Skin of body (tissue), 2 donors: ENCODE data around the genes ARHGAP31 and FSTL1.

DNA sequence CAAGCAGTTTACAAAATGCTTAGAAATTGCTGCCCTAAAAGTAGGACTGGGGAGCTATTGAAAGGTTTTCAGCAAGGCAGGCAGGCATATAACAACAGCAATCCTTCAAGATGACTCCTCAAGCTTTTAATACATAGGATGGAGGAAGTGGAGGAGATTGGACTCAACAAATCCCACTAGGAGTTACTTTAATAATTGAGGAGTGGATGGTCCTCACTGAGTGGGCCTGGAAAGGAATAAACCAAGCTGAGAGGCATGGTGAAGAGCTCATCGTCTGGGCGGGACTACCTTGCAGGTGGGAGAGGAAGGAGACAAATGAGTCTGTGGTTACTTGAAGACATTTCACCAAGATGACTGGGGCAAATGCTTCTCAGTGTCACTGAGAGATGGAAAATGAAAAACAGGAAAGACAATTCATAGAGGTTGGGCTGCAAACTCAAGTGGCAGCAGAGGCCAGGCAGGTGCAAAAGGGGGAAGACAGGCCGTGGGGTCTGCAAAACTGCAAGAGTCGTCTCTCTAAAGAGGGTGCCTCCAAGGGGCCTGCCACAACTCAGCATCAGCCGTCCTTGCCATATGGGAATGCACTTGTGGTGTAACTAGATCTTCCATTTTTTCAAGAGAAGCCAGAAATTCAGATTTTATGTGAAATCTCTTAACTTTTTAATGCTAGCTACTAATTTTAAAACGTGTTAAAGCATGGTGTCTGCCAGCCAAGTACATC is 1.5 kb upstream of the ARHGAP31 start:
- RAMPAGE, long total RNA, result no peak

DNA sequence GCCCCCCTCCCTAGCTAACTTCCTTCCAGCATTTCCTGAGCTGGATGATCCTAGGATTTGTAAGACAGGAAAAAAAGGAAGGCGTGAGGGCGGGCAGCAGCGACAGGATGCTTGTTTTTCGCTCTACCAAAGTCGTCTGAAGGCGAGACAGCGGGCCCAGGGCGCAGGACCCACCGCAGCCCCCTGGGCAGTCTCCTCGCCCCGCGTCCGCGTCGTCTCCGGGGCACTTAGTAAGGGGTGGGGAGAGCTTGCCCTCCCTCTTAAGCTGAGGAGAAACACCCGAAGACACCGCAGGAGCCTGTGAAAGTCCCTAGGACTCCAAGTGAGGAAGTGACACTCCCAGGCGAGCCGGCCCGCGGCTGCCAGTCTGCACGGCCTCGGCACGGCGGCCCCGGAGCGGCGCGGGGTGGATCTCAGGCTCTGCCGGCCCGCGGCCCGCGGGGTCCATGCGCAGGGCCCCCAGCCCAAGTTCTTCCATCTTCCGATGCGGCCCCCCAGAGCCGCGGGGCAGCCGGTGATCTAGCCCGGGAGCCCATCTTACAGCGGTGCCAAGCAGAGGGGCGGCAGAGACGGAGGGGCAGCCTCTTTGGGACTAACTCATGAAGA is at the start of gene ARHGAP31:
TSS of gene ARHGAP31 (plus strand) at position 78 of the 606 bp plus-strand sequence.
- RAMPAGE, long total RNA, result no peak

DNA sequence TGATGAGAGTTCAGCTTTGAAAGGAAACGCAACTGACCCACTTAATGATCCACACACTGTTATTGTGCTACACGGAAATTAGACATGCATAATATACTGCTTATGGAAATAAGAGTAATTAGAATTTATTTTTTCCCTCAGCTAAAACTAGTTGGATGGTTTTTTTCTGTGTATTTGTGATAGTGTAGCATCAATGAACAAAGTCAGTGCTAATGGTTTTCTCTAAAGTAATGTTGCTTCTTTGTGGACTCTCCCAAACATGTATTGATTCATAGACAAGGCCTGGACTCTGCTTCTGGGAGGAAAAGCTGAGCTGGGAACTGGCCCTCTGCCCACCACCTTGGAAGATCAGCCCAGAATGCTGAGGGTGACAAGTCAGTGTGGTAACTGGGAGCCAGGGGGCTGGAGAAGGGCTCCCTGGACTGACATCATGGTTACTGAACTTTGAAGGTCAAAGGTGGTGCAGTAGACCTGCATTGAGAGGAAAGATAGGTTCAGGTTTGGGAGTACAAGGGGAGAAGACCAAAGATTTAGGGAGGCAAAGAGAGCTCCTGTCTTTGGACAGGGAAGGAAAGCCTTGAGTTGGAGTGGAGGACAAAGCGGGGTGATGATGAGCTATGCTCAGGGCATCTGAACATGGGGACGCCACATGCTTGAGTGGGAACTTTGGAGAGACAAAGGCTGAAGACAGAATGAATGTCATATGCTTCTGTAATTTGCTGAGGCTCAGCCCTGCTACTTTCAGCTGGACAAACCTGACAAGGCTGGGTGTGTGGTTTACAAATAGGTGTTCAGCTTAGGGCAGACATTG is 3.1 kb downstream of the ARHGAP31 start:
- RAMPAGE, long total RNA, result no peak

GRCh38 chr3:119497698-119498234 is 581 bp upstream of the TIMMDC1 start:
- RAMPAGE, long total RNA, result no peak

DNA sequence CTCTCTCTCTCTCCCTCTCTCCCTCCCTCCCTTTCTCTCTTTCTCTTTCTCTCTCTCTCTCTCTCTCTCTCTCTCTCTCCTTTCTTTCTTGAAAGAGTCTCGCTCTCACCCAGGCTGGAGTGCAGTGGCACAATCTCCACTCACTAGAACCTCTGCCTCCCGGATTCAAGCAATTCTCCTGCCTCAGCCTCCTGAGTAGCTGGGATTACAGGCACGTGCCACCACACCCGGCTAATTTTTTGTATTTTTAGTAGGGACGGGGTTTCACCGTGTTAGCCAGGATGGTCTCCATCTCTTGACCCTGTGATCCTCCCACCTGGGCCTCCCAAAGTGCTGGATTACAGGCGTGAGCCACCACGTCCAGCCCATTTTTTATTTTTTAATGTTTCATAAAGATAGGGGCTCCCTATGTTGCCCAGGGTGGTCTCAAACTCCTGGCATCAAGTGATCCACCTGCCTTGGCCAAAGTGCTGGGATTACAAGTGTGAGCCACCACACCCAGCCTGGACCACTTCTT is 126.4 kb downstream of the GSK3B start:
- RAMPAGE, long total RNA, result no peak

DNA sequence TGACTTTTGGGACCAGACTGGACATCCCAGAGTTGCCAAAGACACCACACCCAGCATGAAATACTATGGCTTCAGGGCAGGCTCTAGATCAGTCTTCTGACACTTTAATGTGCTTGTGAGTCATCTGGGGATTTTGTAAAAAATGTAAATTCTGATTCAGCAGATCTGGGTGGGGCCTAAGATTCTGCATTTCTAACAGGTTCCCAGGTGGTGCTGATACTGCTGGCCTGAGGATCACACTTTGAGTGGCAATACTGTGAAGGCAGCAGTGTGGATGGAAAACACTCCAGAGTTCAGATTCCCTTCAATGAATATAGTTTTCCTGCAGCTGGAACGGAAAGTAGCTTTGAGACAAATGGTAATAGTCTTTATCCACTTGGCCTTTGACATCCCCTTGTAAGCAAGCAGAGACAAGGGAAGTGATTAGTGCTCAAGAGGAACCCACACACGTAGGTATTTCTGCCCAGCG is 51.4 kb upstream of the GSK3B start:
- RAMPAGE, long total RNA, result no peak

- RAMPAGE, long total RNA, result no peak
Measured at GRCh38 chr3:120350310-120350883, 1.2 kb upstream of the LRRC58 start.

DNA sequence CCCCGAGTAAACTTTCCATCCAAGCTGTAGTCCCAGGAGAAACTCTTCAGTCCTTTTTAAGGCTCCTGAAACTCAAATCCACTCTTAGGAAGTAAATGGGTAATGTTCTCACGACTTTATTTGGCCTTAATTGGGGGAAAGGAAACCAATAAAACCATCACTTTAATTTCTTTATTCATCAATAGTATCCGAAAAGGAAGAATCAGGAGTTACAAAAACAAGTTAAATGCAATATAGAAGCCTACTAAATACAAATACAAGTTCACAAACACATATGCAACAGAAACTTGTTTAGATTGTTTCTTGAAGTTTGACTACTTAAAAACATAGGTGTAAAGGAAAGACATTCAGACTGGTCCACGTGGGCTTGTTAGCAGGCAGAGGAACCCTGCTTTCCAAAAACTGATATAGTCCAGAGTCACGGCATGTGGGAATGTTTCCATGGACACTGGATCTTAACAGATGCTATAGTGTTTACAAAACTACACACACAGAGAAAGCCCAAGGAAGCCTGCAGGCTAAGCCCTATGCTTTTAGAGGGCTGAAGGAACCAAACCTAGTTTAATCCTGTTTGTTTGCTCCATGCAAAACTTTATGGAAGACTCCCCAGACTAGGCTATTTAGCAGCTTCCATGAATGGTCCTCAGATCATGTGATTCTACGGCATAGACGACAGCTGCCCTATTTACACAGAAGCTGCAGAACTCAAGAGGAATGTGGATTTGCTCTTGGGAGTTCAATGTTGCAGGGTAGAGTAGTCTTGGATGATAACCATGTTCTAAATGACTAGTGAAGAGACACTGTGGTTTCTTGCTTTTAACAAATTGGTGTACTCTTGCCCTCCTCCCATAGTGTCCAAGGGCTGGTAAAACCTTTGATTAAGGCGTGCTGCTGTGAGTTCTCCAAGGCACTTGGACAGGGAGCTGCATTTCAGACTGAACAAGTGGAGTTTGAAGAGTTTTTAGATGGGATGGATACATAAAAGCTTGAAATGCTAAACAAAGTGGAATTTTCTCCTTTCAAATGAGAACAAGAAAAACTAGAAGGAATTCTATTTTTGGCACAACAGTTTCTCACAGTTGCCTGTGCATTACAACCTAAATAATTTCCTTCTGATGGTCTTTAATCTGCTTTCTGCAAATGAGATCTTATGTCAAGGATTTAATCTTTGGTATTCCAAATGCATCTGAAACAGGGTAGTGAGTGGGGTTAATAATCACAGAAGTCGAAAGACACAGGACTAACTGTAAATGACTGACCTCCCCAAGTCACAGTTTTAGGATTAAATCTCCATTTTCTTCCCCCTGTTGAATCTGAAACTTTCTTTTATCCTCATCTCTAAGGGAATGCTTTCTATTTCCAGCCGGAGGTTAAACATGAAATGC is 45.5 kb upstream of the LRRC58 start:
- RAMPAGE, long total RNA, result no peak

- RAMPAGE, long total RNA, result no peak
Measured at GRCh38 chr3:120438813-120439286, 11.9 kb downstream of the FSTL1 start.

DNA sequence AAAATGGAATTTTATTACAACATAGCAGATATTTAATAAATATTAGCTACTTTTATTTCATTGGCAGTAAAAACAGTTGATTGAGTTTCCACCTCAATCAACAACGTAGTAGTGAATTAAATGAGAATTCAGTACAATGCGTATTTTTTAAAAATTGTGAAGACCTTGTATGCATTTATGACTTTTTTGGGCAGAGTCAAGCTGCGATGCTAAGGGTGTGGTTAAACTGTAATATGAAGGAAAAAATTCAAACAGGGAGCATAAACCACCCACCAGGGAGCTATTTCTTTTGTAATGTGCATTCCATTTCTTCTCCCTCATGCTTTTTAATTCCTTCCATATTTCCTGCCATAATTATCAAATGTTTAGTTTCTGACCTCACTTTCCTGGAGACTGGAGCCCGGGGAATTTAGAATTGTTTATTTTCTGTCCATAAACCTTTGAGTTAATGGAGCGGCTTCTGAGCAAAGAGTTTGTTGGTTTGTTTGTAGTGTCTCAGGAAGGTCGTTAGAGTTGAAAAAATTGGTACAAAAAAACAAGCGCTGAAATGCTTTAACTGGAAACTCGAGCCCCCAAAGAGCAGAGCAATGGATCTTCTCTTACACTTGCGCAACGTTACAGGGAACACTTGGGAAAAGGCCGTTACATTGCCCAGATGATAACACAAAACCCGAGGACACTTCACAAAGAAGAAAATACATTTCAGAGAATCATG is 1.1 kb downstream of the FSTL1 start:
- RAMPAGE, long total RNA, result no peak

DNA sequence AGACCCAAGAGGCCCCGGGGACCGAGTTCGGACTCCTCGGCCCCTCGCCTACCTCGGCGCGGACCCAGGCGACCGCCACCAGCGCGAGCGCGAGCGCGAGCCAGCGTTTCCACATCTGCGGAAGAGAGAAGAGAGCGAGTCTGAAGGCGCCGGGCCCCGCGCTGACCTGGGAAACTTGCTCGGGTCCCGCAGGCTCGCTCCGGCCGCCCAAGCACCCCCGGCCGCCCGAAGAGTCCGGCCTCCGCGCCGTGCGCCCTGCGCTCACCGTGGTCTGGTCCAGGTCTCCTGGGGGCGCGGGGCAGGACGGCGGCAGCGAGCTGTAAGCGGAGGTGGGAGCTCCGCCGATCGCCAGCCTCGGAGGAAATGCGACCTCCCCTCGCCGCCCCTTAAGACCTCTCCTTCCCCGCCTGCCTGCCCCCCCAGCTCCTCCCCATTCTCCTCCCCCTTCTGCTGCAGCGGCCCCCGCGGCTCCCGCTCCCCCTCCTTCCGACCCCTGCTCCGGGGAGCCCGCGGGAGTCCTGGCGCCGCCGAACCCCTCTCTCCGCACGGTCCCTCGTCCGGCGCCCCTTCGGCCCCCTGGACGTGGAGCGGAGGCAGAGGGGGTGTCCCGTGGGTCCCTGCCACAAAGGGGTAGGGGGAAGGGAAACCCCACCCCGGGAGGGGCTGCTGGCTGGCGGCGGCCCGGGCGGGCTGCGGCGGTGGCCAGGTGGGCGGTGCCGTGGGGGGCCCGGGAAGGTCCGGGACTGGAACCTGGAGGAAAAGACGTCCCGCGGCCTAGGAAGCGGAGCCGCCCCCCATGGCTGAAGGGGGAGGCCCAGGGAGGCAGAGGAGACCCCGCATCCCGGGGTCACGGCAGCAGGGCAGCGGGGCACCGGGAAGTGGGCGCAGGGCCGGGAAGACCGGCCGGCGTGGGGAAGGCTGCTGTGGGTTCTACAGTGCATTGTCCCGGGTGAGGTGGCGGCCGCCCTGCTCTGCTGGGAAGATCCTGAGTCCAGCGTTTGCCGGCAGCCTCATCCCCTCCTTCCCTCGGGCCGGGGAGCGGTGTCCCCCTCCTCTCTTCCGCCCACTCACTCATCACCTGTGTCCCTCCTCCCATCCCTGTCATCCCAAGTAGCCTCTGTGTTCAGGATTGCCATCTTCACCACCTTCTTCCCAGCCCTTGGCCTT is at the start of gene FSTL1:
TSS of gene FSTL1 (minus strand) at position 361 of the 1,167 bp plus-strand sequence.
- RAMPAGE, long total RNA, result start-site peak on the minus strand centred at position 370 of the sequence, 70 bp wide, 6,806 and 979 reads in 2 replicates

DNA sequence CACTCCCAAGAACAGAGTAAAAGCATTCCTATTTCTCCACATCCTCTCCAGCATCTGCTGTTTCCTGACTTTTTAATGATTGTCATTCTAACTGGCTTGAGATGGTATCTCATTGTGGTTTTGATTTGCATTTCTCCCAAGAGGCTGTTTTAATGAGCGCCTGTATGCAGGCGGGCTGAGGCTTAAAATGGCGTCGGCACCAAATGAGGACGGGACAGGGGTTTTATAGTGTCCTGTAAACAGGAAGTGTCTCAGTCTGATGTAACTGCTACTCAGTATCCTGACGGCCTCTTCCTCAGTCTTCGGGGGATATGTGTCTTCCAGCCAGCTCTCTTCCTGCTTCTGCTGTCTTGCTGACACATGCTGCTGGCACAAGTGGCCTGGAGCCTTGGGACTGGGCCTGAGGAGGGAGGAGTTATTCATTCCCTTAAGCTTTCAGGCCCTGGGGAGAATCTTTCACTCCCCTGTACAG is 19.6 kb downstream of the NDUFB4 start:
- RAMPAGE, long total RNA, result no peak

- RAMPAGE, long total RNA, result no peak
Measured at GRCh38 chr3:120742899-120743312, 362 bp downstream of the GTF2E1 start.

GRCh38 chr3:120833337-120833829 is 74.6 kb upstream of the STXBP5L start:
- RAMPAGE, long total RNA, result no peak

- RAMPAGE, long total RNA, result no peak
Measured at GRCh38 chr3:121695299-121695953, 34.7 kb upstream of the HCLS1 start.

DNA sequence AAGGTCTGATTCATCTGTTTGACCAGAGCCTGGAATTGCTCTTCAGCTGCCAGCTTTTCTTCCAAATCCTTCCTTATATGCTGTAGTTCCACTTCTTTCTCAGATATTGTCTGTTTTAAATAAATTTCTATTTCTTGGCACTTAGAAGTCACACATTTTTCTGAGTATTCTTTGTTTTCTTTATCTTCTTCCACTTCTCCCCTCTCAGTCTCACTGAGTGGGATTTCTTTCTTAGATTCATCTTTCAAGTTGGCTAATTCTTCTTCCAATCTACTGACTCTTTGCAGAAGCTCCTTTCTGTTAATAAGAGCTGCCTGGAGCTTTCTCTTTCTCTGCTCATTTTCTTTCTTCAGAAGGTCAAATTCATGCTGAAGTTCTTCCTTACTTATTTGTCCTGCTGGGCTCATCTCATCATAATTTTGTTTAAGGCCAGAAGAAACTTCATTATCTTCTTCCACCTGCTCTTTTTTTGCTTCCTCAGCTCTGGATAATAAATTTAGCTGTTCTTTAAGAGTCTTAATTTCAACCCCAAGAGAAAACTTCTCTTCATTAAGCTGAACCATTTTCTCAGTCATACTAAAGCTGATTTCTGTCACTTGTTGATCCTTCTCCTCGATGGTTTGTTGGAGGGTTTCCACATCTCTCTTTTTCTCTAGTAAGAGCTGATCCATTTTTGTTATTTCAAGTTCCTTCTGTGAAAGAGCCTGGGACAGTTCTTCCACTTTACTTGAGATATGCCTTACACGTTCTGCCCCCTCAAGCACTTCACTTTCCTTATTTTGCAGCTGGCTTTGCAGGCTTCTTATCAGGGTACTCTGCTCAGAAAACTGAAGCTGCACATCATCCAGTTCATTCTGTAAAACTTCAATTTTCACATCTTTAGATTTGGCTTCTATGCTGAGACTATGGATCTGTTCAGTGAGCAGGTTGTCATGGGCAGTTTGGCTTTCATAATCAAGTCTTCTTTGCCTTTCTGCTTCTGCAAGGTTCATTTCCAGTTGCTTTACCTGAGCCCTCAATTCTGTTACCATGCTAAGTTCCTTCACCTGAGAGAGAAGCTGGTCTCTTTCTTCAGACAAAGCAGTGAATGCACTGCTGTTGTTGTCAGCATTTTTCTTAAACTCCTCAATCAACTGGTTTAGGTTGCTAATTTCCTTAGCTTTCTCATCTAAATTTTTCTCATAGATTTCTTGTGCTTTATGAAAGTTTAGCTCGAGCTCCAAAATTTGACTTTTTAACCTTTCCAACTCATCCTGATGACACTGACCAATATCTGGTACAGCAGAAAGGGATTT is 37.0 kb upstream of the HCLS1 start:
- RAMPAGE, long total RNA, result no peak

GRCh38 chr3:121800758-121801272 is 34.0 kb downstream of the IQCB1 start:
- RAMPAGE, long total RNA, result no peak

DNA sequence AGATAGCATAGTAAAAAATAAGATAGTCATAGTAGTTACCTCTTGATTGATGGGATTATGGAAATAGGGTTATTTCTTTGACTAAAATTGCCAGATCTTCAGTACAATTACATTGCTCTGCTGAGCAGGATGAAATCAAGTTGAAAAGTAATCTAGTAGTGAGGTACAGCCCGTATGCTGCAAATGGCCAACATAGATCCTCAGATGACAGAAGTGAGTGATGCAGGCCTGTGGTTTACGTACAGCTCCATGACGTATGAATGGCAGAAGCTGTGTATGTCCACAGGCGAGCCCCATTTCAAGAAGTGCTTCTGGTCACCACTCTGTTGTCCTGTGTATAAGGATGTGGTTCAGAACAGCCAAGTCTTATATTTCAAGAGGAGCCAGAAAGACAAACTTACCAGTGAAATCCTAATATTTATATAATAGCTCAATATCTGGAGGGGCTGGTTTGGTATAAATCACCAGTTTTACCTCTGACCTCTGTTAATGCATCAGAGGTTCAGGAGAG is 9.2 kb downstream of the CD86 start:
- RAMPAGE, long total RNA, result no peak

DNA sequence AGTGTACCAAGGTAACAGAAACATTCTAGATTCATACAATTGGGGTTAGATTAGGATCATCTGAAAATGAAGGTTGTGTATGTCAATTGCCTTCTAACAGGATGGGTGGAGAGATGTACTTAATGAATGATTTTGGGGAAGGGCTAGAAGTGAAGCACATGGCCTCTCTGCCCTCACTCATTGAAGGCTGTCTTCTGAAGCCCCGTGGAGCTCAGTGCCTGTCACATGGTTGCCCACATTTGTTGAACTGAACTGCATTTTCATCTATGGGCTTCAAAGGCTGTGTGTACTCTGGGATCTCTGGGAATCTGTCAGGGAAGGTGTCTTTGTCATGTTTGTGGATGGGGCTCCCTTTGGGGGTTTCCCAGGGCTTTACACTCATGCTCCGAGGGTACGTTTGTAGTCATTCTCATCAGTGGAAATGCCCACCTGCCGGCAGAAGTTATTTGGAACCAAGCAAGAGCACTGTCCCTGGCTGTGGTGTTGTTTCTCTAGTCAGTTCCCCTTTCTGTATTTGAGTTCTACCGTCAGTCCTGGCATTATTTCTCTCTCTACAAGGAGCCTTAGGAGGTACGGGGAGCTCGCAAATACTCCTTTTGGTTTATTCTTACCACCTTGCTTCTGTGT is 22.3 kb downstream of the CD86 start:
- RAMPAGE, long total RNA, result no peak

DNA sequence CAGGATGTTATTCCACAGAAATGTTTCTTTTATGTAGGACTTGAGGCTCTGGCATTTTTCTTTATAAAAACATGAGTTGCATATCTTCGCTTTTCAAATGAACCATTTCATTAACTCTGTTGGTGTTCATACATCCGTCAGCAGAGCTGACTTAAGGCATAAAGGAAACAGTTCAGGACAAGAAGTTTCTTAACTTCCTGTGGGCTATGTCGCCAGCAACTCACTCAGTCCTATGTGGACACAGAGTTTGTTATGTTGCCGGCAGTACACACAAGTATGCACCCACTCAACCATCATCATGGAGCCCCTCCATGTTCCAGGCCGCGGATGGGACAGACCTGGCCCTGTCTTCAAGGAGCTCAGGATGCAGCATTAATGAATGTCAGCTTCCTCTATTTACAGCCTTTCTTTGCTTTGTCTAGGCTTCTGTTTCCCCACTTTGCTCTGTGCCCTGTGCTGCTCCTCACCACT is 64.0 kb downstream of the CASR start:
- RAMPAGE, long total RNA, result no peak